ENCODE results near the genes NSMCE3 and OTUD7A.

DNA sequence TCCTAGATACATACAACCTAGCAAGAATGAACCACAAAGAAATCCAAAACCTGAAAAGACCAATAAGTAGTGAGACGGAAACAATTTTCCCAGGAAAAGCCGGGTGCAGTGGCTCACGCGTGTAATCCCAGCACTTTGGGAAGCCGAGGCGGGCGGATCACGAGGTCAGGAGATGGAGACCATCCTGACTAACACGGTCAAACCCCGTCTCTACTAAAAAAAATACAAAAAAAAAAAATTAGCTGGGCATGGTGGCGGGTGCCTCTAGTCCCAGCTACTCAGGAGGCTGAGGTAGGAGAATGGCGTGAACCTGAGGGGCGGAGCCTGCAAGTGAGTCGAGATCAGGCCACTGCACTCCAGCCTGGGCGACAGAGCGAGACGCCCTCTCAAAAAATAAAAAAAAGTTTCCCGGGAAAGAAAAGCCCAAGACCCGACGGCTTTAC lies 23.6 kb downstream of the GOLGA8G start:
- PRO-cap = no peak

DNA sequence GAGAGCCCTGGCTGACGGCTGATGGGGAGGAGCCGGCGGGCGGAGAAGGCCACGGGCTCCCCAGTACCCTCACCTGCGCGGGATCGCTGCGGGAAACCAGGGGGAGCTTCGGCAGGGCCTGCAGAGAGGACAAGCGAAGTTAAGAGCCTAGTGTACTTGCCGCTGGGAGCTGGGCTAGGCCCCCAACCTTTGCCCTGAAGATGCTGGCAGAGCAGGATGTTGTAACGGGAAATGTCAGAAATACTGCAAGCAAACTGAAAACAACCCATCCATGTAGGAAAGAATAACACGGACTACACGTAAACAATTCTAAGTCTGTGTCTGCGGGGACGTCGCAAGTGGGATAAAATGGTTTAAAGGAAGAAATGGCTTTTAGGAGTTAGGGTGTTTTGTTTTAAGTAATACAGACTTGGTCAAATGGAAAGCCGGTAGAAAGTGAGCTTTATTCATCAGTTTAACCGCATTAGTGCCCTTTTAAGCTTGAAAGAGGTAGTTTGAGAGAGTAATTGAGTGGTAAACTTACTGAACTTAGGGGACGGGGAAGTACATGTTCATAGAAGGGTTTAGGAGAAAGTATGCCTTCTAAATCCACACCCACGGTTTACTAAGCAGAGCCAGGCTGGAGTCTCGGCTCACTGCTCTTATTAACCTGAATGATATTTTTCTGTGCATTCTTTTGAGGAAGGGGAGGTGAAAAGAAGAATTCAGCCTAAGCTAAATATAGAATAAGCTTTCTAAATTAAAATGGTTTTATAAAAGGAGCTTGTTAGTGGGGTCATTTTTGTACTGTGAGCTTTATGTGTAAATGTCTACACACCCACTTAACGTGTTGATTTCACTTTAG lies 26.3 kb upstream of the GOLGA8M start:
- PRO-cap = no peak

DNA sequence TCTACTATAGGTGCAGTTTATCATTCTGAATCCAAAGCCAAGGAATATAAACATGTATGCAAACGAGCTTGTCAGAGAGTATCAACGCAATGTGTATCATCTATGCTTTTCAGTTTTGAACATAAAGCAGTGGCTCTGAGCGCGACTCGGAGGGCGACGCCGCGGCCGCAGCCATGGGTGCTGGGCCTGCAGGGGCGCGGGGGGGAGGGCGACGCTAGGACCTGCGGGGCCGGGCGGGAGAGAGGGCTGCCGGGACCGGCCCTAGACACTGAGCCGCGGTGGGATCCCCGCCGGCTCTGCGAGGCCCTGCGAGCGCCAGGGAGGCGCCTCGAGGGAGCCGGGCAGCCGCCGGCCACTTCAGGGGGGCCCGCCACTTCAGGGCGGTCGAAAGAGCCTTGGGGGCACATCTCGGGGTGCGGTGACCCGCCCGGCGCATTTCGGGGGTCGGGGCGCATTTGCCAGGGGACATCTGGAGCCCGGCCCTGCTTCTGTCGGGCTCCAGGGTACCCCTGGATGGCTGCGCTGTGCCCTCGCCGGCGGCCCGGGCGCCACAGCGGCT lies 59.8 kb downstream of the GOLGA6L7 start:
- PRO-cap = no peak

DNA sequence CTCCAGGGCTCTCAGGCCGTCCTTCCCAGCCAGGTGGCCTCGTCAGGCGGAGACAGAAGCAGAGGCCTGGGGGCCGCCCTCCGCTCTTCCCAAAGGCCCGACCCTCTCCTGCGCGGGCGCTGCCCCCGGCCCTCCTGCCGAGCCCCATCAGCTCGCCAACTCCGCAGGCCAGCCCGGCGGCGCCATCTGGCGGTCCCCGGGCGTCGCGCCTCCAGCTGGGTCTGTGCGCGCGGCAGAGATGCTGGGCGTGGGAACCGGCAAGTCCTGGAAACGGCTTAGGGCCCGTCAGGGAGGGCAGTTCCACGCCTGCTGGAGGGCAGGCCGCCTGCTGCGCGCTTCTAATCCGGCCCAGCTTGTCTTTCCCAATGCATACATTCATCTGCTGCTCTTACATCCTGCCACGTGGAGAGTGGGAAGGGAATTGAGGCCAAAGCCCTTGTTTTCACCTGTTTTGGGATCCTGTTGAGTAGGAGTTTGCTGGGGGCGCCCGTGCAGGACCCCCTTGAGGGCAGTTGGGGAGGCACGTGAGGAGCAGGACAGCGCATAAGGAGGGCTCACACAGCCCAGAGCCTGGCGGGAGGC lies 165.8 kb downstream of the NSMCE3 start:
- PRO-cap = unidirectional peak, minus-strand start at position 143 of the sequence

GRCh38 chr15:29269518-29270013 lies at the start of gene NSMCE3:
Gene NSMCE3, minus strand, starts transcription at chr15:29269822.
- PRO-cap = bidirectional peak, plus-strand start at chr15:29269880, minus-strand start at chr15:29269822

- PRO-cap = no peak
These were observed 1.9 kb downstream of the ENTREP2 start for GRCh38 chr15:29568963-29569162.

GRCh38 chr15:30791209-30791718 lies 112.5 kb upstream of the FAN1 start:
- PRO-cap = no peak

GRCh38 chr15:31031715-31032195 lies 40.3 kb upstream of the MTMR10 start:
- PRO-cap = unidirectional peak, minus-strand start at chr15:31031774

- PRO-cap = no peak
These were observed 110.0 kb upstream of the KLF13 start for GRCh38 chr15:31216694-31216922.

GRCh38 chr15:31263884-31264780 lies 62.5 kb upstream of the KLF13 start:
- PRO-cap = bidirectional peak, plus-strand start at chr15:31264195, minus-strand start at chr15:31264047

DNA sequence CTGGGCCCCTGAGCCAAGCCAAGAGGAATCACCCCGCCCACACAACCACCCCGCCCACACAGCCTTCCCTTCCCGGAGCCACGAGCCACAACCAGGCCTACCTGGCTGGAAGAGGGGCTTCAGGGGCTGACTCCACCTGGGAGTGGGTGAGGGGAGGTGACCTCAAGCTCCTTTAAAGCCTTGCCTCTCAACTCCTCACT lies 23.2 kb upstream of the KLF13 start:
- PRO-cap = no peak

GRCh38 chr15:31306427-31307144 lies 20.0 kb upstream of the KLF13 start:
- PRO-cap = no peak

GRCh38 chr15:31330770-31331375 lies 4.2 kb downstream of the KLF13 start:
- PRO-cap = no peak

DNA sequence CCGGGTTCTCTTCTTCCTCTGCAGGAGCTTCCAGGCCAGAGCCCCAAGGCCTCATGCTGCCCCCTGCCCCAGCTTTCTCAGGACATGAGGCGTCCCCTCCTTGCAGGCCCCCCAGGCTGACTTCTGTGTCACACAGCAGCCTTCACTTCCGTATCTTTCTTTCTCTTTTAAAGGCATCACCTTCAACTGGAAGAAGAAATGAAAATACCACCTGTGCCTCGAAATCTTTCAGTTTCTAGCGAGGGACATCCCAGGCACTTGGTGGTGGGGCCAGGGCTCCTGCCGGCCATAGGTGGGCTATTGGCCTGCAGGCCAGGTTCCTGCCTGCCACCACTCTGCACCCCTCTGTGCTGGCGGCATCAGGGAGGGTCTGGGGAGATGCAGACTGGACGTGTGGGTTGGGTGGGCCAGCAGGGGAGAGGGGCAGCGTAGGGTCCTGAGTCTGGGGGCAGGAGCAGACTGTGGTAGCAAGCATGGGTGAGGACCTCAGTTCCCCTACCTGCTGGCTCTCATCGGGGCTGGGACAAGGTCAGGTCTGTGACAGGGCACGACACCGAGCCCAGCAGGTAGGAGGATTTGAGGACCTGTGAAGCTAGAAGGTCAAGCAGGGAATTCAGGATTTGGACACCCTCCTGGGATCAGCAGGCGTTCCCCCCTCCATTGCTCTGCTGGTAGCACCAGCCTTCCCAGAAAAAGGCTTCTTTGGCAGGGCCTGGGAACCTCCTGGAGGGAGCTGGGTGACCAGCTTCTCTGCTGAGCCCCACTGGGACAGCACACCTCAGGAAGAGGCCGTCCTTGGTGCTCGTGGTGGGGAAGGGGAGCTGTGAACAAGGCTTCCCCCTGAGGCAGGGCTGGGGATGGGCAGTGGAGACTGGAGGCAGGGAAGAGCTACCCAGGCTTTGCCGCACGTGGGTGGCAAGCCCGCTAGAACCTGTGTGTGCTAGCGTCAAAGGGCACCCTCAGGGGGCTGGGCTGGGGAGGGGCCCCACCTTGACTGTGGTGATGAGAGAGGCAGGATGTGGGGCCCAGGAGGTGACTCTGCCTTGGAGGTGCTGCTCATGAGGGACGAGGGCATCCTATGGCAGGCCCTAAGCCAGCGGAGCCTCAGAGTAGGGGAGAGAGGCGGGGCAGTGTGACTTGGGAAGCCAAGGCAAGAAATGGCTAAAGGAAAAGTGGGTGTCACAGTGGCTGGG lies 20.3 kb downstream of the KLF13 start:
- PRO-cap = bidirectional peak, plus-strand start at position 231 of the sequence, minus-strand start at position 127 of the sequence; bidirectional peak, plus-strand start at position 1,107 of the sequence, minus-strand start at position 933 of the sequence

DNA sequence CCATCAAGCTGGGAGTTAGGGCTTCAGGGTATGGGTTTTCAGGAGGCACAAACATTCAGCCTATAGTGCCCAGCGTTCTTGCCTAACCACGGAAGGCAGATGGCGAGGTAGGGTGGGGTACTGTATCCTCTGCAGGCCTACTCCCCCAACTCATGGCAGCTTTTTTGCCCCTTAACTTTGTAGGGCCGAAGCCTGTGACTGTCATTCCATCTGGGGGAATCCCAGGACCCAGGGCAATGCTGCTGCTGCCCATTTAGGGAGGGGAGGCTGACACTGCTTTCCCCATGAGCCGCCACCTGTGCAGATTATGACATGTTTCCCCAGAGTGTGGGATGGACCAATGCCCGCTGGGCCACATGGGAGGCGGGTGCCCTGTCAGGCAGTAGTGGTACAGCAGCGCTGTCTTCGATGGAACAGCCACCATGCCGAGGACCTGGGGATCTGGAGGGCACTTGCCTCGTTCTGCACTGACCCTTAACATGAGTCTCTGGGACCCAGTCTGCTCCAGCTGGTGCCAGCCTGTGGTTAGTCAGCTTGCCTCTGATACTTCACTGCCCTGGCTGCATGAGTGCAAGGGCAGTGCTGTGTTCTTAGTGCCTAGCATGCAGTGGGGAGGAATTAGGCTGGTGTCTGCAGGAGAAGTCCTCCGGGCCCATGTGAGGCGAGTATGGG lies 22.5 kb downstream of the KLF13 start:
- PRO-cap = no peak

GRCh38 chr15:31375847-31376401 lies 49.3 kb downstream of the KLF13 start:
- PRO-cap = no peak

DNA sequence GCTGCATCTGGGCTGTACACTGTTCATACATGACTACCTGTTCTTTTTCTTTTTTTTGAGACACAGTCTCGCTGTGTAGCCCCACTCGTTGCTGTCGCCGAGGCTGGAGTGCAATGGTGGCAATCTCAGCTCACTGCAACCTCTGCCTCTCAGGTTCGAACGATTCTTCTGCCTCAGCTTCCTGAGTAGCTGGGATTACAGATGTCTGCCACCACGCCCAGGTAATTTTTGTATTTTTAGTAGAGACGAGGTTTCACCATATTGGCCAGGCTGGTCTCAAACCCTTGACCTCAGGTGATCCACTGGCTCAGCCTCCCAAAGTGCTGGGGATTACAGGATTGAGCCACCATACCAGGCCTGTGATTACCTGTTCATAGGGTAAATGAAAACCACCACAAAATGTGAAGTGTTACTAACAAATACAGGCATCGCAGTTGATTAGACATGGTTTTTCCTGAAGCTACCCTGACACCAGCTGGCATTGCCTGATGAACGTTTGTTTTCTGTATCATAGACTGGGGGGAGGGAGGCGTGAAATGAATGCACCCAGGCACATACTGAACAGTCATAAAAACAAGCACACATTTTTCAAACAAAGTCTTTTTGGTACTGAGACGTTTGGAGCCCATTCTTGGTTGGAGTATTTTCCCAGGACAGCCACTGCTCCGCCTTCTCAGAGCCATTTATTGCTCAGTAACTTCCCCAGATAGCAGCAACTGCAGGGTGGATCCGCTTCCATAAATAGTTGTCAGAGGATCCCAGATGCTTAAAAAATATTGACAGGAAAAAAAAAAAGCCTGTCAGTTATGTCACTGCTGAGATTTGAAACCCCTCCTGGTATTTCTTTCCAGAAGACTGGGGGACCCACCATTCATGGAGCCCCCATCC lies 52.3 kb downstream of the KLF13 start:
- PRO-cap = no peak

DNA sequence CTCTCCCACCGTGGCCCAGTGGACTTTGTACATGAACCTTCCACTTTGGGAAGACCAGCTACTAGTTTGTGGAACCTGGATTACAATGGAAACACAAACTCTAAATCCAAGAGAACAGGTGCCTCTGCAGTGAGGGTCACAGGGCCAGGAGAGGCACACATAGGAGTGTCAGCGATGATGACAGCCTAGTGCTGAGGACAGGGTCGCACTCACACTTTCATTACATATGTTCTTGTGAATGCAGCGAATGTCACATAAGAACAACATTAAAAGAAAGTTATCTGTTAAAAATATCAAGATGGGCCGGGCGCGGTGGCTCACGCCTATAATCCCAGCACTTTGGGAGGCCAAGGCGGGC lies 56.7 kb downstream of the KLF13 start:
- PRO-cap = no peak

DNA sequence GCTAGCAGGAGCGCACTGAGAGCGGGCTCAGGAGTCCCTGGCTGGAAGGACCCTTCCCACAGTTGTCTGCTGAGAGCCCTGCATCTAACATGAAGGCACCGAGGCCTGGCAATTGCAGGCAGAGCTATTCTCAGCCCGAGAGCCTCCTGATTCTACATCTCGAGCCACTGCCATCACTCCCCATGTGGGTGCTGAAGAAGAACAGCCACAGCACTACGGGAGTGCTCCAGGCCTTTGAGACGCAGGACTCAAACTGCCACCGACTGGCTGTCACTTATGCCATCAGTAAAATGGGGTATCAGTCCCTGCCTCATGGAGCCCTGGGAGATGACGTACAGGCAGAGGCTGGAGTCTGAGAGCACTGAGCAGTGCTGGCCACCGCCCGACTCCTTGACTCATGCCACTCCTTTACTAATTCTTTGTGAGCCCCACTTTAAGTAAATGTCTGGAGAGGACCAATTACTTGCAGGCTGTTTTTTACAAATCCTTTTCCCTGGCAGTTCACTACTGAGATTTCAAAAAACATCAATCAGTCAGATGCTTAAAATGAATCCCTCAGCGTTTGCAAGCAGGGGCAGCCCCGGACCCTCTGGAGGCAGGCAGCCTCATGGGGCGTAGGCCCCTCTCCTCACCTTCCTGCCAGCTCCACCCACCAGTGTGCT lies 159.5 kb downstream of the KLF13 start:
- PRO-cap = no peak

DNA sequence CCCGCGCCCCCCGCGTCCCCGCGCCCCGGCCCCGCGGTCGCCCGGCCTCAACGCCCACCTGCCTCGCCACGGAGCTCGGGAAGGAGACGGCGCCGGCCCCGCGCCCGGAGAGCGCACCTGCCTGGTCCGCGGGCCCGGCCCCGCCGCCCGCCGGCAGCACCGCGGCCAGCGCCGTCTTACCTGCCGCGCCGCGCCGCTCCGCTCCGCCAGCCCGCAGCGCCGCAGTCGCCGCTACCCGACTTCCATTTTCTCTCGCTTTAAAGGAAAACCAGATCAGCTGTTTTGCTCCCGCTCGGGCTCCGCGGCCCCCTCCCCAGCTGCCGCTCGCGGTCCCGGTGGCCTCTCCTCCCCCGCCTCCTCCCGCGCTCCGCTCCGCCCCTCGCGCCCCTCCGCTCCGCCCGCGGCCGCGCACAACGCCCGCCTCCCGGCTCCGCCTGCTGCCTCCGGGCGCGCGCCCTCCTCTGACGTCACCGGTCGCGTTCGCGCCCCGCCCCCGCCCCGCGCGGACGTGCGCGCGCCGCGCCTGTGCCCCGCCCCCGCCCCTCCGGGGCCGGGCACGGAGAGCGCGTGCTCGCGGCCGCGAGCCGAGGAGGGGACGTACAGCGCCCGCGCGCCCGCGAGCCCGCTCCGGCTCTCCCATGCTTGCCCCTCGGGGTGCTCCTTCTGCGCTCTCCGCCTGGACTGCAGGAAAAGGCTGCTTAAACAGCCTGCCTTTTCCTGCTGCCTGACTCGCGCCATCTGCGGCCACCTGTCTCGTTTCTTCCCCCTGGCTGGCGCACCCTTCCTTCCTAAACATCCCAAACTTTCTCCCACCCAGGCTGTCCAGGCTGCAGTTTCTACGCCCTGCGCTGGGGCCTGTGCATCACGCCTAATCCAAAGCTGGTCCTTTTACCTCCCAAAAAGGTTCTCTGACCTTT lies at the start of gene OTUD7A:
OTUD7A (minus strand) TSS at position 347 of the 917 bp plus-strand sequence.
- PRO-cap = unidirectional peak, minus-strand start at position 469 of the sequence

All from natural killer cell (primary cell).